Vein endothelial cell (primary cell): ENCODE results near the gene KLF3.

- CAGE, long polyA plus RNA = no peak
Measured at GRCh38 chr4:30719299-30720293, 573 bp upstream of the PCDH7 start.

DNA sequence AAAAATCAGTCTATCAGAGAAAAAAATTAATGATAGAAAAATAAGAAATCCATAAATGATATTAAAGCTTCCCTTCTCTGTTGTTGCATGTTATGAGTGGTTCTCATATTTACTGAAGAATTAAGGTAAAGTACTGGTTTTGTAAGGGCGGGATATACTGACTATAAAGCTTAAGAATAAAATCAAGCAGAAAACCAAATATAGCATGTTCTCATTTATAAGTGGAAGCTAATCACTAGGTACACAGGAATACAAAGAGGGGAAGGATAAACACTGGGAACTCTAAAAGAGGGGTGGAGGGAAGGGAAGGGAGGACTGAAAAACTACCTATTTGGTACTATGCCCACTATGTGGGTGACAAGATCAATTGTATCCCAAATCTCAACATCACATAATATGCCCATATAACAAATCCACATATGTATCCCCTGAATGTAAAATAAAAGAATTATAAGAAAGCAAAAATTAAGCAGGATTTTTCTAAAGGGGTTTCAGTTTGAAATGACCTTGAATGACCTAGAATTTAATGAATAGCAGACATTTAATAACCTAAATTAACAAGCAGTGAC, 1808.2 kb downstream of the ARAP2 start:
- CAGE, long polyA plus RNA = no peak

DNA sequence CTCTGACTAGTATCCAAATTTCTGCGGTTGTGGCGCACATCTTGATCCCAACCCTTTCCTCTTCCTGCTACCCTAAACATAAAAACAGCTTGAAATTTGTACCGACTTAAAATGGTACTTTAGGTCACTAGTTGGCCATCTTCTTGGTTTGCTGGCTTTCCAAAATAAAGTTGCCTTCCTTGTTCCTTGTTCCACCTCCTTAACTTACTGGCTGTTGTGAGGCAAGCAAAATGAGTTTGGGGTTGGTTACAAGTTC, 180.9 kb downstream of the ARAP2 start:
- CAGE, long polyA plus RNA = no peak

DNA sequence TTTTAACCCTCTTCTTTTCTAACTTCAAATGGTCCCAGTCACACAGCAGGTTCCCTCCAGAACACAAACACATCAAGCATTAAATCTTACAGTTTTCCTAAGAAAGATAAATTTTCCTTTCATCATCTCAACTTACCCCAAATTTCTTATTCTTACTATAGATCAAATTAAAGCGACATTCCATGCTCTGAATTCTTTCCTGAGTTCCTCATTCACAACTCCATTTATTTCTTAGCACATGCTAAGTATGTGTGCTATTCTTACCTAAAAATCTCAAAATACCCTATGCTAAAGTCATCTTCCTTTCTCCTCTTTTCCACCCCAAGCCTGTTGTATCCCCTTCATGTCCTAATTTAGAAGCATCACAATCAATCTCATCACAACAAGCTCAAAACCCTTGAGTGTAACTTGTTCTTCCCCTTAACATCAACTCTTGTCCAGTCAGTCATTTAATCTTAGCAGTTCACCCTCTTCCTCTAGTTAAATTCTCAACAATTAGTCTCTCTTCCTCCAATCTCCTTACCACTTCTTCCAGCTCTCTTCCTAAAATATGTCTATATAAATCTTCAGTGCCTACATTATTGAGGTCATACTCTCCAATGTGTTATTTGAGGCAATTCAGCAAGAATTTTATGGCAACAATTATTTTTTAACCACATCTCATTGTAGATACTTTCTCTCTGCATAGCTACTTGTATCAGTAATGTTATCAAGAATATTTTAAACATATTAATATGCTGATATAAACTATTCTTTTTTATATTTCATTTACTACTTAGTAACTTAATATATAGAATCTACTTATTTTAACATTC, 95.2 kb downstream of the ARAP2 start:
- CAGE, long polyA plus RNA = no peak

DNA sequence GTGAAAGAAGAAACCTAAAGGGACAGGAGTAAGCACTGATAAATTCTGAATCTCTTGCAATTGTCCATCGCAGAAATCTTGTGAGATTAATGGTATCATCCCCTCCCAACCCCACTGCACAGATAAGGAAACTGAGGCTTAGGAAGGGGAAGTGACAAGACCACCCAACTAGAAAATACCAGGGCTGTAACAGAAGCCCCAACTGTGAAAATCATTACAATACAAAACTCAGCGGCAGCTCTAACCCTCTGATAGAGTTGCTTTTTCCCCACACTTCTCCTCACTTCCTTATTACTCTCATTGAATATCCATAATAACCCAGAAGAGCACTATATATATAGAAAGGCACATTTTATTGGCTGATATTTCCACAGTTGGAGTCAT, 46.8 kb upstream of the NWD2 start:
- CAGE, long polyA plus RNA = no peak

- CAGE, long polyA plus RNA = no peak
Measured at GRCh38 chr4:37243745-37244304, 718 bp upstream of the NWD2 start.

DNA sequence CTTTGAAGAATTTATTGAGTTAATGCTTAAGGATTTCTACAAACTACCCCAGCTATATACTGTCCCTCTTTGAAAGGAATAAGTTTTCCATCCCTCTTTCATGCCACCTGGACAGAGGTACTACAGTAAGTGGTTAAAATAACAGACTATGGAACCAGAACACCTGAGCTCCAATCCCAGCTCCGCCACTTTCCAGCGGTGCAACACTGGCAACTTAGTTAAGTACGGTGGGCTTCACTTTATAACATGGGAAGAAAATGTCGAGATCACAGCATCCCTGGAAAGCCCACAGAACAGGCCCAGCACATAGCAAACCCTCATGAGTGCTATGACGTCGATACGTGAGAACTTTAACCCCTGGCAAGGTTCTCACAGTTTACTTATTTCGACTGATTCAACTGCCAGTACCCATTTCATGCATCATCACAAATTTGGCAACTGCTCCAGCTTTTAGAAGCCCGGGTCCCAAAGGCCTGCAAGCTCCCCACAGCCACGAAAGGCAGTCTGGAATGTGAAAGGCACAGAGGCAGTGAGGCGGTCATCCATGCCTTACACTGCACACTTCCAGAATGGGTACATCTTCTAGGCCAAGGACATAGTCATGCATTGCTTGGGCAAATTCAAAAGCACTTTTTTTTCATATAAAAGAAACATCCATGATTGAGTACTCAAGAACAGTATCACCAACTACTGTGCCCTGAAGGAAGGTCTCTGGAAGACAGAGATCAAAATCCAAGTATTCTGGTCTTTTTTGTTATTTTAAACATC, 41.2 kb downstream of the RELL1 start:
- CAGE, long polyA plus RNA = no peak

DNA sequence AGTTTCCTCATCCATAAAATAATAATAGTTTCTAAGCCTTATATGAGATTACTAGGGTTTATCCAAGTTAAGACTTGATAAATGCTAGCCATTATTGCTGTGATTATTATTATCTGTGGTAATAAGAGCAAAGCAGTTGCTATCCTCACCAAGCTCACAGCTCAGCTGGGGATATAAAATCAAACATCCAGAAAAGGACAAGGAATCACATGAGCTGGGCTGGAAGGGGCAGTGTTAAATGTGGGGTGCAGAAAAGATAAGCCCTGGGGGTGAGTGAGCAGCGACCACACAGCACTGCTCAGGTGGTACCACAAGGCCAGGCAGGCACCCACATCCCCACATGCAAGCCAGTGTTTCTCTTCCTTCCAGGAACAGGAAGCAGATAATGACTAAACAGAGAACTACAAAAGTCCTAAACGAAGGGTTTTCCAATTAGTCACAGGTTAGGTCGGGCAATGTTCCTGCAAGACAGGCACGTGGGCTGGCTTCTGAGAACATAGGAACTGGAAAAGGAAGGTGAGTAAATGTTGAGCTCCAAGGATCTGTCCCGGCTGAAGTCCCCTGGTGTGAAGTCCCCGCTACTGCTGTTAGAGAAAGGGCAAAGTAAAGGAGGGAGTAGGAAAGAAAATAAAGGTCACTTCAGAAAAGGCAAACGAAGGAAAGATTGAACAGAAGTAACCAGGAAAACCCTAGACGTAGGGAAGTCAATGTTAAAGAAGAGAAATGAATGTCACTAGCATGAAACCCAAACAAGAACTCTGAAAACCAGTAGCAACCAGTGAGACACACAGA, 19.5 kb downstream of the RELL1 start:
- CAGE, long polyA plus RNA = no peak

DNA sequence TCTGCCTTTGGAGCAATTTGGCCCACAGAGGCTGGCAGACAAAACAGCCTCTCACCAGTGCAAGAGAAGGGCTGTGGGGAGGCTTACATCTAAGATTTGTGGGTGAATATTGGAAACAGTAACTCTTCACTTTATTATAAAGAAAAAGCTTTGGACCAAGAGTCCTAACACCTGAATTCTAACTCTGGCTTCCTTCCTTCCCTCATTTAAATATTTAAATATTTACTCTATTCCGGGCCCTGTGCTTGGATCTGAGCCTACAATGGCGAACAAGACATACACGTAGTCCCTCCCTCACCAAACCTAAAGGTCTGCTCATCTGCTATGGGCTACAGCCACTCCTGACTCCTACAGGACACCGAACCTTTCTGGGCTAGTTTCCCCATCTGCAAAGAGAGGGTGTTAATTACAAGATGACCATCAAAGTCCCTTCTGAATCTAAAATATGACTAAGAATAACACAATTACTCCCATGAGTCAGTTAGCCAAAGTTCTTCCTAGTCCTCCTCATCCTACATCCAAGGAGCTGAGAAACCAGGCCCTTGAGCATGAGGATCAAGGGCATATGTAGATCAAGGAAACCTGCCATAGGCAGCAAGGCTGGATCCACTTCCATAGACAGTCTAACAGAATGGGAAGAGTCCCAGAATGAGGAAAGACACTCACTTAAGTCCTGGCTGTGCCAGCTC, 9.4 kb downstream of the RELL1 start:
- CAGE, long polyA plus RNA = no peak

GRCh38 chr4:37780648-37781109, 45.8 kb upstream of the PGM2 start:
- CAGE, long polyA plus RNA = no peak

- CAGE, long polyA plus RNA = no peak
Measured at GRCh38 chr4:37902083-37902590, 11.3 kb downstream of the TBC1D1 start.

GRCh38 chr4:37989703-37990460, 29.7 kb downstream of the PTTG2 start:
- CAGE, long polyA plus RNA = no peak

GRCh38 chr4:38323100-38323719, 340.8 kb upstream of the KLF3 start:
- CAGE, long polyA plus RNA = no peak

GRCh38 chr4:38627550-38628130, 36.4 kb upstream of the KLF3 start:
- CAGE, long polyA plus RNA = no peak

- CAGE, long polyA plus RNA = no peak
Measured at GRCh38 chr4:38663339-38663541, 759 bp upstream of the KLF3 start.

- CAGE, long polyA plus RNA = no peak
Measured at GRCh38 chr4:38663542-38664604, at the start of gene KLF3. TSS of gene KLF3 (plus strand) at chr4:38664199.

DNA sequence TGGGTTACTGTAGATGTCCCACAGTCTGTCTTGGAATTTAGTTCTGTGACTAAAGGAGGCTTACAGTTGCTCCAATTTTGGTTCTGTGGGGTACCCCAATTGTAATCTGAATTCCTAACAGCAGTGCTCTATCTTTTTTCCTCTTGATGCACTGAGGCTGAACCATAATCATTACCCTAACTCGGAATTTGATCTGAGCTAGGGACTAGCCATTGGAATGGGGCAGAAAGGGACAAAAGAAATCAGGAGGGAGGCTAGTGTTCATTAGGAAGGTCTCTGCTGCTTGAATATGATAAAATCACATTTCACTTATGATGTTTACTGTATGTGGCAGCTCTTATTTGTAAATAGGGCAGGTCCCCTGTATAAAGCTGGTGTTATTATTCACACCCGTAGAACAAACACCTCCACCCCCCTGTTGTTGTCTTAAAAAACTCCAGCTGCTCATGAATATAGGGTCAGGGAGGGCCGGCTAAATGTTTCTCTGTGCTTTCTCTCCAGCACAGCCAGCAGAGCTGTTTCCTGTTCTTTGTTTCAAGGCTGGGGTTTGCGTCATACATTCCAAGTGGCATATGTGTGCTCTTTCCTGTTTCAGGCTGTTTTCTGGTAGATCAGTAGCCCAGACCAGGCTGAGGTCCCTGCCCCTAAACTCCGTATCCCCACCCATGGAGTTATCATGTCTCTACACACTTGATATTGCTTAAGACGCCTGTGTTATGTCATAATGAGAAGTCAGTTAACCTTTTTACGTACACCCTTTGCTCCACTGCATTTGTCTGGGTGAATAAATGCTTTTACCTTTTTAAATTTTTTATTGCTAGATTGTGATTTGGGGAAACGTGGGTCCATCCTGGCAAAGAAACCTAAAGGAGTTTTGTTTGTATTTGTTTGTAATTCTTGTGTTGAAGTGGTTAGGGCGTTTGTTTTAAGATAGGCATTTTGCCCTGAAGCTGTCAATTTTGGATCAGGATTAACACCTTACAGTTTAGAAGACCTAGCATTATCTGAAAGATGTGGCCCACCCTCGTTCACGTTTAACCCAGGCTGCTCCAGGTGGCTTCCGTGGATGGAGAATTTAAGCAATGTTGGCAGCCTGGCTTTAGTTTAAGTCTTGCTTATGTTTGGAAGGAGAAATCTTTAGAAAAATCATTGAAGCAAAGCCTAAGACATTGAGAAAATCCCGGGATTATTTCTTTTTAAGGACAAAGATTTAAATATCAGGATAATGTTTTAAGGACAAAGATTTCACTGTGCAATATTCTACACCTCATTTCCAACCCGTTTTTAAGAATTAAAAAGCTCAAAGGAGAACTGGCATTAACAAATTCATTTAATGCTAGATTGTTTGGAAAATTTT, 3.2 kb downstream of the KLF3 start:
- CAGE, long polyA plus RNA = no peak

DNA sequence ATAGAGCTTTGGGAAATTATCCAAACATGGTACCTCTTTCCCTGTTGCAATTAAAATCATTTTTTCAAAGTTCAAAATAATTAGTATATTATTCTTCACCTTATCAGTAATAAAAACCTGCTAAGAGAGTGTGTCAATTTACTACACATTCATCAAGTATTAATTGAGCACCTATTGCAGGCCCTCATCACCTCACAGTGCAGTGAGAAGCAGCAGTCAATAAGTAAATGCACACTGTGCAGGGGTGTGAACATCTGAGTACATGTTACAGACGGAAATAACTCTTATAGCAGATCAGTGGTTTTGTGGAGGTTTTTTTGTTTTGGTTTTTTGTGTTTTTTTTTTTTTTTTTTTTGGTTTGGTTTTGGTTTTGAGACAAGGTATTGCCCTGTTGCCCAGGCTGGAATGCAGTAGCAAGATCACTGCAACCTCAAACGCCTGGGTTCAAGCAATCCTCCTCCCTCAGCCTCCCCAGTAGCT, 20.2 kb downstream of the KLF3 start:
- CAGE, long polyA plus RNA = no peak

GRCh38 chr4:38762528-38763060, 20.2 kb downstream of the TLR10 start:
- CAGE, long polyA plus RNA = no peak

- CAGE, long polyA plus RNA = no peak
Measured at GRCh38 chr4:38805333-38806250, 1.0 kb upstream of the TLR1 start.